Right common carotid artery plus branches (tissue), 1 donor: ENCODE measurements around the genes IL33 and GLDC.

- PRO-cap, result no peak
Observed at GRCh38 chr9:5830485-5831250, 2.2 kb downstream of the ERMP1 start.

- PRO-cap, result no peak
Observed at GRCh38 chr9:5841526-5842441, 8.9 kb upstream of the ERMP1 start.

- PRO-cap, result no peak
Observed at GRCh38 chr9:6079449-6079825, 64.0 kb upstream of the RANBP6 start.

- PRO-cap, result bidirectional peak, plus-strand start at chr9:6215809, minus-strand start at chr9:6215677
Observed at GRCh38 chr9:6215505-6215939, at the start of gene IL33. Gene IL33 (plus strand): TSS chr9:6215807.

DNA sequence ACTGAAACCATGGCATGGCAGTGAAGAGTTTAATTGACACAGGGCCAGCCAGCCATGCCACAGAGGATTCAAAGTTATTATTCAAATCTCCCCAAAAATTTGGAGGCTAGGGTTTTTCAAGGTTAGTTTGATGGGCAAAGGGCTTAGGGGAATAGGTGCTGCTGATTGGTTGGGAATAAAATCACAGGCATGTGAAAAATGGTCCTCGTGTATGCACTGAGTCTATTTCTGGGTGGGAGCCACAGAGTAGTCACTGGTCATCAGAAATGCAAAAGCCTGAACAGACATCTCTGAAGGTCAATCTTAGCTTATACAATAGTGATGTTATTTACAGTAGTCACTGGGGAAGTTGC is 1.3 kb downstream of the IL33 start:
- PRO-cap, result no peak

GRCh38 chr9:6477495-6477961 is 64.5 kb downstream of the UHRF2 start:
- PRO-cap, result no peak

DNA sequence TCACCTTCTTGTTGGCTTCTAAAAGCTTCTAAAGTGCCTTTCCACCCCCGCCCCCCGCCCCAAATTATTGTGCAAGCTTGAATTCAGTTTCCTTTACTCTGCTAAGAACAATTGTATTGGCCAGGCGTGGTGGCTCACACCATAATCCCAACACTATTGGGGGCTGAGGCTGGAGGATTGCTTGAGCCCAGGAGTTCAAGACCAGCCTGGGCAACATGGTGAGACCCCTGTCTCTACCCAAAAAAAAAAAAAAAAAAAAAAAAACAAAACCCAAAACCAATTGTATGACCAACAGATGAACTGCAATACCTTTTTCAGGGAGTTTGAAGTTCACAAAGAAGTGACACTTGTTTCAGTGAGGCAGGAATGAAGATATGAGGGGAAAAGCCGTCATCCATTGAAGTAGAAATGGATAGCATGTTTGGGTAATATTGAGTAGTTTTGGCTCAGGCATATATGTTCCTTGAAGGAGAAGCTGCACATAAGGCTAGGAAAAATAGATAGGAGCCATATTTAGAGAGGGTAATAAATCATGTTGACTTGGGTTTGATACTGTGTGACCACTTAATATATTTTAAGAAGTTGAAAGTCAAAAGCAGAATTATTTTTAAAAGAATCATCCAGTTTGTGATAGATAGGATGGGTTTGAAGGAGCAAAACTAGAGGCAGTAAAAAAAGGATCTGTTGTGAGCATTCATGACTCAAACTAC is 72.7 kb downstream of the UHRF2 start:
- PRO-cap, result no peak

DNA sequence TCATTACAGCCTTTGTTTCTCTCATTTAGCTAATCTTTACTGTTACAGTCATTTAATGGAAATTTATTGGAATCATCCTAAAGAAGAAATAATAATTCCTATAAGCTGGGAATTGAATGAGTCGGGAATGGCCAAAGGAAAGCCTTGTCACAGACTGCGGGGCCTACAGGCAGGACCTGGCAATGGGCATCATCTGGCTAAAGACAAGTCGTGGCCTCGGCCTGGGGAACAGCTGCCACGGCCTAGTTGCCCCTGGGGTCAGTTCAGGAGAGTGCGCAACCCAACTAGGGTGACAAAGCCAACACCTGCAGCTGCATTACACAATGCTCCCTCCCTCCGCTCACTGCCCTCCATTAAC is 5.4 kb downstream of the GLDC start:
- PRO-cap, result no peak

DNA sequence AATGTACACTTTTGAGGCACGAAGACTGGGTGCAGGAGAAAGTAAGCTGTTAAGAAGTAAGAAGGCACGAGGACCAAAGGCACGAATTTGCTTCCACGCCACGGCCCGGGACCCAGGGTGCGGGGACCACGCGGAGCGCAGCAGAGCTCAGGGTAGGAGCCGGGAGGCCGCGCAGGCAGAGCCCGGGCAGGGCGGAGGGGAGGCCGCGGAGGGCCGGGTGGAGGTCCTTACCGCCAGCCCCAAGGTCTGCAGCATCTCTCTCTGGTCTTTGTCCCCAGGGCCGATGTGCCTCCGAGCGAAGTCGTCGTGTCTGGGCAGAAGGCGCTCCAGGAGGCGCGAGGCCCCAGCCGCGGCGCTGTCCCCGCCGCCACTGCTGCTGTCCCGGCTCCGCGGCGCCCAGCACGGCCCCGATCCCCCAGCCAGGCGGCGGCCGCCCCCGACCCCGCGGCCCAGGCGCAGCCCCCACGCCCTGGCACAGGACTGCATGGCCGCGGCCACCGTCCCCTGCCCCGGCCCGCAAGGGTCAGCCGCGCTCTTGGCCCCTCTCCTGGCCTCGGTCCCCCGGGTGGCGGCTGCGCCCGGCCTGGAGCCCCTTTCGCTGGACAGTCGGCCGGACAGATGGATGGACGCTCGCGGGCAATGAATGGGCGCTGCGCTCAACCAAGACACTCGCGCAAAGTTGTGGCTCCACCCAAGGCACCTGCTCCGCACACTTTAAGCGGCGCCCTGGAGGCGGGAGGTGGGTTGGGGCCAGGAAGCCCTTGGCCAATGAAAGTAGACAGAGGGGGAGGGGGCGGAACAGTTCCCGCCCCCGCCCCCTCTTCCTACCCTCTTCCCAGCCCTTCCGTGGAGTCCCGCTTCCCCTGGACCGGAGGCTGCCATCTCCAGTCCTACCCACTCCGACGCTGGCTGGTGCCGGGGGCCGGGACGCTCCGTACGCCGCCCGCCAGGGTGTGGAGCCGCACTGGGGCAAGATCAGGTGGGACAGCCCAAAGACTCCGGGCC is at the start of gene GLDC:
GLDC (minus strand) TSS at position 716 of the 1,005 bp plus-strand sequence.
- PRO-cap, result unidirectional peak, plus-strand start at position 887 of the sequence

DNA sequence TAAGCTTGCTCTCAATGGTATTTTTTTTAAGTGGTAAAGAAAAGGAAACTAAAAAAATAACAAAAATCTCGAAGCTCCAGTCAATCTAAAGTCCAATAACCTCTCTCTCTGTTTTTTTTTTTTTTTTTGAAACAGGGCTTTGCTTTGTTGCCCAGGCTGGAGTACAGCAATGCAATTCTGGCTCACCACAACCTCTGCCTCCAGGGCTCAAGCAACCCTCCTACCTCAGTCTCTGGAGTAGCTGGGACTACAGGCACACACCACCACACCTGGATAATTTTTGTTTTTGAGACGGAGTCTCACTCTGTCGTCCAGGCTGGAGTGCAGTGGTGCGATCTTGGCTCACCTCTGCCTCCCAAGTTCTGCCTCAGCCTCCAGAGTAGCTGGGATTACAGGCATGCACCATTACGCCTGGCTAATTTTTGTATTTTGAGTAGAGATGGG is 26.0 kb upstream of the GLDC start:
- PRO-cap, result no peak

- PRO-cap, result no peak
Observed at GRCh38 chr9:6715653-6715965, 42.2 kb upstream of the KDM4C start.

DNA sequence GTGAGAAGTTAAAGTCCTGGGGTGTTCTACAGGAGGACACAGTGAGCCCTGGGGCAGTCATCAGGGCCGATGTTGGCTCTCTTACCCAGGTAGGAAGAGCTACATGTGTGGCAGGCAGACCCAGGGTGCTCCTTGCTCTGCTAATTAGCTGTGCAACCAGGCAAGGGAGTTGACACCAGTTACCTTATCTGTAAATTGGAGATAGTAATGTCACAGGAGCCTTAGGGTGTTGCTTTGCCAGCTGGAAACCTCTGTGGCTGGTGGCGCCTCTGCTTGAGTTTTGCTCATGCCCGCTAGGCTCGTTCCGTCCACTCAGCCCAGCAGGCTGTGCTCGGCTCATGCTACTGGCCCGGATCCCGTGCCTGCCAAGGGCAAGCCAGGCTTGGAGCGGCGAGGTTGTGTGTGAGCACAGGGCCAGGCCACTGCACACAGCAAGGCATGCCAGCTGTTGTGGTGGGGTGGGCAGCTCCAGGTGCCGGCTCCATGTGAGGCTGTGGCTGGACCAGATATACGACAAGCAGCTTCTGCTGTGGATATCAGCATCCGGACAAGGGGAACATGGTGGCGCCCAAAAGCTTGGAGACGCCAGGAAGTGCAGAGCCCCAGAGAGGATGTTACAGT is 390.0 kb downstream of the KDM4C start:
- PRO-cap, result no peak

GRCh38 chr9:7879309-7879906 is 79.8 kb upstream of the DMAC1 start:
- PRO-cap, result no peak

- PRO-cap, result no peak
Observed at GRCh38 chr9:7982846-7983329, 183.3 kb upstream of the DMAC1 start.

DNA sequence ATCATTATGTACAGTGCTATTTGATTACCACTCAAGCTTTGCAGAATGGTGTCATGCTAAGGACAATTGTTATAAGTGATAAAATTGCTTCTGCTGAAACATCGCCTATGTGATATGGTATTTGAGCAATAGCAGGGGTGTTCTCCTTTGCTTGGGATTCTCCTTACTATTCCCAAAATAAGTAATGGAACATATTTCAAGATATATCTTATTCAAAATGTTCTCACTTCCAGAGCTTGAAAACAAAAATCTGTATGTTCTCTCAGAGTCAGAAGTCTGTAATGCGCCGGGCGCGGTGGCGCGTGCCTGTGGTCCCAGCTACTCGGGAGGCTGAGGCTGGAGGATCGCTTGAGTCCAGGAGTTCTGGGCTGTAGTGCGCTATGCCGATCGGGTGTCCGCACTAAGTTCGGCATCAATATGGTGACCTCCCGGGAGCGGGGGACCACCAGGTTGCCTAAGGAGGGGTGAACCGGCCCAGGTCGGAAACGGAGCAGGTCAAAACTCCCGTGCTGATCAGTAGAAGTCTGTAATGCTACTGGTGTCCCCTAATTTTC is 1171.0 kb downstream of the PTPRD start:
- PRO-cap, result no peak

DNA sequence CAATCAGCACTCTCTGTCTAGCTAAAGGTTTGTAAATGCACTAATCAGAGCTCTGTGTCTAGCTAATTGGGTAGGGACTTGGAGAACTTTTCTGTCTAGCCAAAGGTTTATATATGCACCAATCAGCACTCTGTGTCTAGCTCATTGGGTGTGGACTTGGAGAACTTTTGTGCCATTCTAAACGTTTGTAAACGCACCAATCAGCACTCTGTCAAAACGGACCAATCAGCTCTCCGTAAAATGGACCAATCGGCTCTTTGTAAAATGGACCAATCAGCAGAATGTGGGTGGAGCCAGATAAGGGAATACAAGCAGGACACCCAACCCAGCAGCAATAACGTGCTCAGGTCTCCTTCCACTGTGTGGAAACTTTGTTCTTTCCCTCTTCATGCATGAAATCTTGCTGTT is 298.6 kb upstream of the PTPRD start:
- PRO-cap, result no peak

DNA sequence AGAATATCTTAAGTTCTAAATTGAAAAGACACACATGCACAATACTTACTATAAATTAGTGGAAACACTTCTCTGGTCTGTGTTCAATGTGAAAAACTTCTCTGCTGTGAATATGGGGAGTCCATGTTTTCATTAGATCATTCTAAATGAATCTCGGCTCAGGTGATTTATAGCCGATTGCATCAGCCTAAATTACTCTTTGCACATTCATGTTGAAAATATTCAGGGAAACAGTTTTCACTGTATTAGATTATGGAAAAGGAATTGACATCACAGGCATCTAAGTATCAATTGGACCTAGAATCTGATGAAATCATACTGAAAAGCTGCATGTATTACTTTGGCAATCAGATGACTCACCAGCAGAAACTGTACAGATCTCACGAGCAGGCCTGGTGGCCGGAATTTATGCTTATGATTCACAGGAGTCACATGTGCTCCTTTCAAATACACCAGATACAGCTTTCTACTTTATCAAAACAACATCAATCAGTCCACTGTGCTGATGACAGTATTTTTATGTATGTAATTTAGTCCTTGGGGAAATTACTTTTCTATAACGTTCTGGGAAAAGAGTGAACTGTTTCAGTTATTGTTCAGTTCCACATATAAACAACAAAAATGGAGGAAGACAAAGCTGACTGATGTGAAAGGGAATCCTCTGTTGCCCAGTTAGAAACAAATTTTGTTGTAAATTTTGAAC is 39.6 kb downstream of the LURAP1L start:
- PRO-cap, result no peak

- PRO-cap, result no peak
Observed at GRCh38 chr9:13111915-13112172, 167.6 kb downstream of the MPDZ start.

GRCh38 chr9:13175649-13176450 is 103.6 kb downstream of the MPDZ start:
- PRO-cap, result no peak

DNA sequence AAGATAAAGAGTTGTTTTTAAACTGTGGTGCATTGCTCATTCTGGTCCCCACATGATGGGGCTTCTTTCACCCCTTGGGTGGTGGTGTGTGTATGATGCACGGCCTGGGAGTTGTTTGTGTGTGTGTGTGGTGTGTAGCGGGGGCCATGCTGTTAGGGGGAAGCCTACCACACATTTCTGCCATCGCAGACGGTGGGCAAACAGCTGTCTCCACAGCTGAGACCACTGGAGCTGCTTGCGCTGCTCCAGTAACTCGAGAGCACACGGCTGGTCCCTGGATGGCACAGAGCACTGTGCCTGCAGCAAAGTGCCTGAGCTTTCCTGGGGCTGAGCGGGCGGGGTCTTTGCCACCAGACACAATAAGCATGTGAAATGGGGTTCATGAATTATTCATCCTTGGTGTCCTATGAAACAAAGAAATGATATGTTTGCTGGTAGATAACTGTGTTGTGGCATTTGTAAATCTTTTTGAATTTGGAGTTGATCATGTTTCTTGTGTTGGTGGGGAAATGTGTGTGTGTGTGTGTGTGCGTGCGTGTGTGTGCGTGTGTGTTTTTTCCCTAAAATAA is 151.6 kb upstream of the MPDZ start:
- PRO-cap, result no peak